ENCODE measurements around a stretch of chr12.

- PRO-cap: no peak
Observed at GRCh38 chr12:14777140-14777837, 3.1 kb downstream of the H2AJ start.

DNA sequence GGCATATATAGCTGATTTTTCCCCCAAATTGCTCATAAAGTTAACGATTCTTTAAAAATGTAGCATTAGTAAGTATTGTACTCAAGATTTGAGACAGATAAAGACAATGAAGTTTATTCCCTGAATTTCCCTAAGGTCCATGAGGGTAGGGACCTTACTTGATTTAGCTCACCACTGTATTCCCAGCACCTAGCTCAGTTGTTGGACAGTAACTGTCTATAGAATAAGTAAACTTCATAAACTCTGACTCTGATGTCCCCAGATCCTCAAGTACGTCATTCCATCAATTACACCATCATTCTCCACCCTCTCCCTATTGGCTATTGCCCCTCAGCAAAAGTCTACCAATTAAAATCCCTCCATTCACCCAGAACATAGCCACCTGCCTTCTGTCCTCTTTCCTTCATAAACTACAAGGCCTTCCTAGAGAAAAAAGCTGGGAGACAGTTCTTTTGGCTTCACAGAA lies 9.6 kb downstream of the H2AJ start:
- PRO-cap: no peak

GRCh38 chr12:14793051-14793435 lies 10.2 kb downstream of the WBP11 start:
- PRO-cap: no peak

DNA sequence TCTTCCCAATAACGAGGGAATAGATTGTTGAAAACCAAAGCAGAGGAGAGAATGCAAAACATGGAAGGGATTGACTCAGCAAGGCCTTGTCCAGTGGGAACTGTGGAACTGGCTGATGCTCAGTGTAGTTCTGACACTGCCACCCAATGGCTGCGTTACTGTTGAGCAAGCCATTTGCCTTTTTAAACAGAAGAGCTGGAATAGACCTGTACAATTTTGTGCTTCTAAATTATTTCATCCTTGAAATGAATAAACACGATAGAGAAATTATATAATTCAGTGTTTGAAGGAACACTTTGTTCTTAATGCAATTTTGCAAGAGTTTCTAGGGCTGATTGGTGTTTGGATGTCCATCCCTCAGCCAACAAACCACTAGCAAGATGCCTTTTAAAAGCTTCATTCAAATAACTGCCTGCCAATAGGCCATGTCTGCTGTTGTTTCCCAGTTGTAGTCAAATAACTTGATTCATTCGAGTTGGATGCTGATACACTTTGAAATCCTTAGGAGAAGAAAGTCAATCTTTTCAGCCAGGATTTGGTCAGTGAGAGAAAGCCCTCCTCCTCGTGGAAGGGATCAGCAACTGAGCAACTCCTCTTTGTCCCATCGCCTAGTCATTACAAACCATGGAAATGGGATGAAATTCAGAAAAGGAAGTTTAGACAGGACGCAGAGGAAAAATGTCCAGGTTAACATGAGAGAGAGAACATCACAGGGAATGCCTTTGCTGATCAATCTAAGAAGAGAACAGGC lies 7.3 kb upstream of the MGP start:
- PRO-cap: no peak

DNA sequence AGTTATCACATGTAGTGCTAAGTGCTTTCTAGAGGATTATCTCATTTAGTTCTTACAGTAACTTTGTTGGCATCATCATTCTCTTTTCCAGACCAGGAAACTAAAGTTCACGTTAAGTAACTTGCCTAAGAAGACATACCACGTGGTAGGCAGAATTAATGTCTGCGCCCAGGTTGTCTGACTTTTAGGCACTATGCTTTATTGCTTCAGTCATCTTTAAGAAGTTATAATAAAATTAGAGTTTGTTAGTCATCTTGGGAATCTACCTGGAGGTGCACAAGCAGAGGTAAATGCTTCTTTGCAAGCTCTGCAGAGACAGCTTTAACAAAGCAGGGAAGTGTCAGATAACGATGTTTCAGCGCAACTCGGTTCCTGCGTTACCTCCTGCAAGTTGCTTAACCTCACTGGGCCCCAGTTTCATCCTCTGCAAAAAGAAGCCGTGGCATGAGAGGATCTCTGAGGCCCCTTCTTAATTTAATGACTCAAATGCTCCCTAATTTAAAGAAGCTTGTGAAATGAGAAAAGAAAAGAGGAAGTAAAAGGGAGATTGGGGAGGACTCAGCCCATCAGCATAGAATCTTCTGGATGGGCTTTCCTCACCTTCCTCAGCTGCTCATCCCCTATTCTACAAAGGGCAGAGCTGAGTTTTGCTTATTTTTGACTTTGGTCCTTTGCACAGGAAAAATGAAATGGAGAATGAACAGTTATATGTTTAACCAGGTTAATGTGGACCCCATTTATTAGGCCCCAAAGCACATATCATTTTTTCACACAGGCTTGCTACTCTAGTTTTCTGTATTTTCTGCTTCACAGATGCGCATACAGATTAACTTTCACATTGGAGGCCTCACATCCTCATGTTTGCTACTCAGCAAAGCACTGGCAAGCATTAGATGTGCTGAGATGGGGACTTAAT lies 5.2 kb downstream of the ARHGDIB start:
- PRO-cap: no peak

- PRO-cap: no peak
Observed at GRCh38 chr12:14960607-14961485, 555 bp downstream of the ARHGDIB start.

GRCh38 chr12:15157199-15158096 lies 63.8 kb downstream of the RERG start:
- PRO-cap: no peak

- PRO-cap: no peak
Observed at GRCh38 chr12:15169199-15169915, 51.9 kb downstream of the RERG start.

DNA sequence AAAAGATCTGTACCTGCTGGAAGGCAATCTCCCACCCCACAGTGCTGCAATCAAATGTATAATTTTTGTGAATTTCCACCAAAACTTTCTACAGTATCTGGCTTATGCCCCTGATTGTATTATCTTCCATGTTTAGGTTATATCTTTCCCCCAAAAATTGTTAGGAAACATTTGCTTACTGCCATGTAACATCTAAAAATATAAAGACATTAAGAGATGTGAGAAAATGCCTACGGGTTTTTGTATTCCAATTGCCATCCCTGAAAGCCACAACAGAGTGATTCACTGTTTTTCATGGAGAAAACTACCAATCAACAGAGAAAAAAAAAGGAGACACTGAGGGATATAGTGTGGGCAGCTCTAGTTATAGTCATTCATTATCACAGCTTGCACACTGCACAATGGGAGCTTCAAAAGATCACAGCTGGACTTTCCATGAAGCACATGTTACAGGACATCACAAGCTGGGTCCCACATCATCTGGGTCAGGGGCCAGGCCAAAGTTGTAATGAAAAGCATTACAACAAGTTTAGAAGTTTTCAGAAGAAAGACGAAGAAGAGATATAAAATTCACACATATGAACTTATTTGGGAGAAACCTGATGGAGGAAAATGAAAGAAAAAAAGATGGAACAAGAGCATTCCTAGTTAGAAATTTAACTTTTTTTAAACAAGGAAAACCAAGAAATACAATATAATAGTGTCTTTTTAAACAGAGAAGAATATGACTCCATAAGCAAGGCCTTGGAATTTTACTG lies 41.6 kb downstream of the RERG start:
- PRO-cap: no peak

DNA sequence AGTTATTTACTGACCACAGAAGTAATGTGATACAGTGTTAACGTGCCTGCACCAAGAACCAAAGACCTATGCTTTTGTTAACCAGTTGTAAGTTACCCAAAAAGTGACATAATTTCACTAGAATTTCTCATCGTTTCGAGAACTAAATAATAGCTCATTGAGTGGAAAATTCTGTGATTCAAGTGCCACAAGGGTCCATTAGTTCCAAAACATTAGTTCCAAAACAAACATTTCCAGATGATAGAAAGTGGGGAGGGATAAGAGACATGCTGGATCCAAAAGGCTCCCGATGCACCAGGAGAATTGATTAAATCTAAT lies 14.2 kb downstream of the RERG start:
- PRO-cap: no peak

- PRO-cap: no peak
Observed at GRCh38 chr12:15527065-15527870, 205.0 kb downstream of the PTPRO start.

DNA sequence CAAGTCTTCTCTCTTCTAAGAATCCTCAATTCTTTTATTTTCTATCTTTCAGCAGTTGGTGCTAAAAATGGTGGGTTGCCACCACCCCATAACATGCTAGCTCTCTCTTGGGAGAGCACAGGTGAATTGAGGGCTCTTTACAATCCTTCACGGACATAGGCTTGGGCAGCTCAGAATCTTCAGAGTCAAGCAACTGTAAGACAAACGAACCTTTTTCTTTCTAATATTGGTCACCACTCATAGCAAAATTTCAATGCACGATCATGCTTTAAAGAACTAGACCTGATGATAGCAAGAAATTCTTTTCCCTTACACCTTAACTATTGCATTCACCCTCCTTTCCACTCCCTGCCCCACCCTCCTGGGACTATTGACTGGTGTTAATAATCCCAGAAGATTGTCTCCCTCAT lies 43.0 kb upstream of the EPS8 start:
- PRO-cap: no peak

- PRO-cap: no peak
Observed at GRCh38 chr12:15956176-15956911, 45.2 kb downstream of the DERA start.

DNA sequence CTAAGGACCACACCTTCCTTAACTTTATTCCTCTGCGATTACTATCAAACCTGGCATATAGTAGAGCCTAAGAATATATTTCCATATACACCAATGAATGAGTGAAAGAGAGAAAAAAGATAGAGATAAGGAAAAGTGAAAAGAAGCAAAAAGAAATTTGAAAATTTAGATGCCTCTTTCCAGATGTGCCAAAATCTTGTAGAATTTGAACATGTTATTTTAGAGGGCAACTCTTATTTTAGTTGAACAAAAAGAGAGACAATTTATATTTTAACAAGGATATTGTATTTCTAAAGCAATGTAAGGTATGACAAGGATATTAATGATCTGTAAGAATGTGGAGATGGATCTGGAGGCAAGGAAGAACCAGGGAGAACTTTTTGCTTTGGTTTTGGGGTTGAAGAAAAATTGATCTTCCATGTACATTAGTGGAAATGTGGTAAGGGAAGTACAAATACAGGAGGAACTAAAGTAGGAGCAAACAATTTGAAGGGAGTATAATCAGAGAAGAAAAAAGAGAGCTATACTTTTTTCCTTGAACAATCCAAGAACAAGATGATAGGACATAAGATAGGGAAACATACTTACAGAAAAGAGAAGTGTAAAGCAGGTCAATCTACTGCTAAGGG lies 81.1 kb downstream of the DERA start:
- PRO-cap: no peak

DNA sequence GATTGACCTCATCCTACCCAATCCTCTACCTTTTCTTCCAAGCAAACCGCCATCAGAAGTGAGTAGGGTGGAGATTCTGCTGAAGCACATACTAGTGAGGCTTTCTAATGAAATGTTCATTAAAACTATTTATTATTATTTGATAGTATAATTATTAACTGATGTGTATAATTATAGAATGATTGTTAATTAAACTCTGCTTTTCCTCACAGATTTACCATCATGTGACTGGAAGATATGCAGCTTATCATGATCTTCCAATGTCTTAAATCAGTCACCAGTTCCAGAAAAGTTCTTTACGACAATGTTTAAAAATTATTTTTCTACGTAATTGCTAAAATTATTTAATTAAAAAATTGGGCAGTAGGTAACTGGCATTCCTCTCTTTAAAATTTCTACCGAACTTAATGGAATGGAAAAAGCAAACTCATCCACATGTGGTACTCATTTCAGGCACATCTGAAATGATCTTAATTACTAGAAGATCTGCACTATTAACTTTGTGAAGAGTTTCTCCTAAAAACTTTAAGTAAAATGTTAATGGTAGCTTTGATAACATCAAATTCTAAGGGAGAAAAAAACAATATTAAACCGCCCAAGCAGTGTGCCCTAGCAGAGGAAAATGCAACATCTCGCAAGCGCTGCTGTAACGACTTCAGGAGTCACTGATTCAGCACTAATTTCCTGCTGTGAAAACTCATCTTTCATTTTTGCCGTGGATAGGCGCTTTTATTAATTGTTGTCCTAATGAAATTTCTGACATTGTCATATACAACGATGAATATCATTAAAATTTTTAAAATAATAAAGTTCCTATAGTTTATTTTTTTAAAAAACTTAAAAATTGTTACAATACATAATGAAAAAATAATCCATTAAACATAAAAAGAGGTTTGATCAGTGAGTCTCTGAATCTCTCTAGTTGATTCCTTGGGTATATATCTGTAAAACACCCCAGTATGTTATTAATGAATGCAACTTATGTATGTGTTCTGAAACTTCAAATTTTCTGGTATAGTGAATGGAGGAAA lies 125.7 kb downstream of the DERA start:
- PRO-cap: no peak

DNA sequence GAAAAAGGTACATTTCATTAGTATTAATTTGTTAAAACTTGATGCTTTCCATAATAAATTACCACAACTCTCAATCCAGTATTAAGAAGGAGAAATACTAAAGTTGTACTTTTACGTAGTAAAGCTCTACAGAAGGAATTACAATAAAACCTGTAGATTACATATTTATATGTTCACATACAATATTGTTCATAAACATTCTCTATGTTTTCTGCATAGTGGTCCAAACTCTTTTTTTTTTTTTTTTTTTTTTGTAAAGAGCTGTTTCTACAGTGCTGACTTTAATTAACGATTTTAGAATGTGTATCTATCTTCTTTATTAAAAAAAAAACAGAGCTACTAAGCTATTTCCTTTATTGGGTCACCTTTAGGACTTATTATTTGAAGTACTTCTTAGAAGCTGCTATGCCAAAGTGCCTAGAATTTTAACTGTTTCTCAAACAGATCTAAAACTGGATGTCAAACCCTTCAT lies 33.8 kb downstream of the LMO3 start:
- PRO-cap: no peak

DNA sequence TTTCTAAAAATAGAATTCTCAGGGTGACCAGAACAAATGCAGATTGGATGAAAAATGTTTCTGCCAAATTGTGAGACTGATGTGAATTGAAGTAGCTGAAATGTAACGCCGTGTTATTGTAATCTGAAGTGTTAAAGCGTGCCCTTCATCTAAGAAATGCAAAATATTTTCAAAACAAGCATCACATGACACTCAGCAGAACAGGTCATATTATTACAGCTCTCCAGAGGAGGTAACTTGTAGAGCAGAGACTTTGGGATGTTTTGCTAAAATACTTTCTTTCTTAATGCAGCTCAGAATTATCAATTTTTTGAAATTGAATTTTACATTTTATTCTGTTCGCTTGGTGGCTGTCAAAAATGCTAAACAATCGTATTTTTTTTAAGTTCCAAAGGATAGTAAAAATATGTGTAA lies 89.9 kb upstream of the PLEKHA5 start:
- PRO-cap: no peak

- PRO-cap: no peak
Observed at GRCh38 chr12:19130311-19130441, 643 bp downstream of the PLEKHA5 start.

- PRO-cap: no peak
Observed at GRCh38 chr12:19239604-19239910, 110.0 kb downstream of the PLEKHA5 start.

GRCh38 chr12:19711948-19712523 lies 272.7 kb downstream of the AEBP2 start:
- PRO-cap: no peak

Data from left common carotid artery plus branches (tissue), 1 donor.